Tibial nerve (tissue), 3 donors: ENCODE measurements around a stretch of chr22.

DNA sequence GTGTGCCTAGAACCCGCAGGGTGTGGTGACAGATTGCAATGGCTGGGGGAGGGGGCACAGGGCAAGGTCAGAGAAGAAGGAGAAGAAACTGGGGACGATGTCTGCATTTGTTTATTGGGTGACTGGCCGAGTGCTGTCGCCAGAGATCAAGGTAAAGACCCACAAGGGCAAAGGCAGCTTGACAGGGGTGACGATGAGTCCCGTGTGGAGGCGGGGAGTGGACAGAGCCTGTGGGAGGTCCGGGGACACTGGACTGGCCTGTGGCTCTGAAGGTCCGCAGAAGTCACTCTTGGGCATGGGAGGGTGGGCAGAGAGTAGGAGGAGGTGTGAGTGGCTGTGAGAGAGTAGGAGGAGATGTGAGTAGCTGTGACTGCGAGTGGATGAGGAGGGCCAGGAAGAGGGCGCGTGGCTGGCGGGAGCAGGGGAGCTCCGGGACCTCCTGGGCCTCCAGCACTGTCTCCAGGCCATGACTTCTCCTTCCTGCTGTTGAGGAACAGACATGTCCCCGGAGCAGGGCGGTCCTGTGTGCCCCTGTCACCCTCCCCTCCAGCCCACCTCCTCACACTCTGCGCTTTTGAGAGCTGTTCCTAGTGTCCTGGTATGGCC, 391.3 kb downstream of the TBC1D22A start:
- PRO-cap = no peak
- RAMPAGE, long total RNA, 3 experiments = no peak in any of the 3 experiments

GRCh38 chr22:47170487-47170939, 408.1 kb downstream of the TBC1D22A start:
- PRO-cap = no peak
- RAMPAGE, long total RNA, 3 experiments = no peak in any of the 3 experiments

DNA sequence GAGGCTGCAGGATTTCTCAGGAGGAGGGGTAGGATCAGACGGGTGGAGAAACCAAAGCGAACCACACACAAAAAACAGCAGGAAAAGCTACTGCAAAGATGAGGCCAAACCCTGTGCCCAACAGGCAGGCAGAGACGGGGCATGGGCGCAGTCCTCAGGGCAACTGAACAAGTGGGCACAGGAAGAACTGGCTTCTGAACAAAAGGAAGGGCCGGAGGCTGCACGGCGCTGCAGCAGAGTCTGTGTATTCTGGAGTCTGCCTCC, 701.0 kb upstream of the TAFA5 start:
- PRO-cap = no peak
- RAMPAGE, long total RNA, 3 experiments = no peak in any of the 3 experiments

DNA sequence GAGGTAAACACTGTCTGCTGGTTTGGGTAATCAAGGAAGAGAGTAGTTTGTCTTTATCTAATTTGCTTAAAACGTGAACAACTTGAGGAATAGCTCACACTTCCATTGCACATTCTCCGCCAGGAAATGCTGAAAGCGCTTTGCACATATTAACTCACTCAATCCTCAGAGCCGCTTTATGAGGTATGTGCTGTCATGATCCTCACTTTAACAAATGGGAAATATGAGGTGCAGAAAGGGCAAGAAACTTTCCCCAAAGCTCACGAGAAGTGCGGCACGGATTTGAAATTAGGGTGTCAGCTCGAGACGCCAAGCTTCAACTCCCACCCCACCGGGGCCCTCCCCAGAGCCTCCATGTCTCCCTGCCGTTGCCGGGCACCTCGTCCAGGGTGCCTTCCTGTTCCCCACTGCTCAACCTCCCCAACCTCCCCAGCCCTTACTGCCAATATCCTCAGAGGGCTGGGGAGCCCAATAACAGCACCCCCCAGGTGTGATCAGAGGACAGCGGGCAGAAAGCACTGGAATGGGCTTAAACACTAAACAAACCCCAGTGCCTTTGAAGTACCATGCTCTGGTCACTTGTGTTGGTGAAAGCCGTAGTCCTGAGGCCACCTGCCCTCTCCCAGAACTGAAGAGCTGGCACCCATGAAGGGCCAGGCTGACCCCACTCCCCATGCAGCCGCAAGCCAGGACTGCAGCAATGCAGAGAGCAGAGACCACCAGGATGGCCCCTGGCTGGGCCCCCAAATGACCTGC, 390.5 kb upstream of the TAFA5 start:
- PRO-cap = no peak
- RAMPAGE, long total RNA, 3 experiments = no peak in any of the 3 experiments

- PRO-cap = no peak
- RAMPAGE, long total RNA, 3 experiments = no peak in any of the 3 experiments
These were observed 11.2 kb upstream of the TAFA5 start for GRCh38 chr22:48478002-48478655.

GRCh38 chr22:48579177-48579816, 89.9 kb downstream of the TAFA5 start:
- PRO-cap = no peak
- RAMPAGE, long total RNA, 3 experiments = no peak in any of the 3 experiments

DNA sequence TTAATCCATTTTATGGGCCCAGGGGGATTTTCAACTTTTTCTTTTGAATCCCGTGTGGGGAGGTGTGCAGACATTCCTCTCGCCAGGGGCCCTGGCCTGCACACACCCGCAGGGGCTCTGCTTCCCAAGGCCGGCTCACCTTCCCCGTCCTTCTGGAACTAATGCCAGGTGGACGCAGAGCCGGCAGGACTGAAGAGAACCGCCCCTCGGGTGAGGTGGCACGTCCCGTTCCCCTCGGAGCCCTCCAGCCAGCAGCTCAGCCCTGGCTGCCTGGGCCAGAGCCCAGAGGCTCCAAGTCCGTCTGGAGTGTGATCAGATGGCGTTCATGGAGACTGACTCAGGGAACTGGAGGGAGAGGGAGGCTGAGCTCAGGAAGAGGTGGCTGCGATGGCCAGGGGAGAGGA, 229.7 kb downstream of the TAFA5 start:
- PRO-cap = no peak
- RAMPAGE, long total RNA, 3 experiments = no peak in any of the 3 experiments

- PRO-cap = no peak
- RAMPAGE, long total RNA, 3 experiments = no peak in any of the 3 experiments
These were observed 393.5 kb downstream of the TAFA5 start for GRCh38 chr22:48882822-48883216.

GRCh38 chr22:49062032-49062964, 572.9 kb downstream of the TAFA5 start:
- PRO-cap = no peak
- RAMPAGE, long total RNA, 3 experiments = no peak in any of the 3 experiments

- PRO-cap = no peak
- RAMPAGE, long total RNA, 3 experiments = no peak in any of the 3 experiments
These were observed 617.9 kb downstream of the BRD1 start for GRCh38 chr22:49209670-49210231.

DNA sequence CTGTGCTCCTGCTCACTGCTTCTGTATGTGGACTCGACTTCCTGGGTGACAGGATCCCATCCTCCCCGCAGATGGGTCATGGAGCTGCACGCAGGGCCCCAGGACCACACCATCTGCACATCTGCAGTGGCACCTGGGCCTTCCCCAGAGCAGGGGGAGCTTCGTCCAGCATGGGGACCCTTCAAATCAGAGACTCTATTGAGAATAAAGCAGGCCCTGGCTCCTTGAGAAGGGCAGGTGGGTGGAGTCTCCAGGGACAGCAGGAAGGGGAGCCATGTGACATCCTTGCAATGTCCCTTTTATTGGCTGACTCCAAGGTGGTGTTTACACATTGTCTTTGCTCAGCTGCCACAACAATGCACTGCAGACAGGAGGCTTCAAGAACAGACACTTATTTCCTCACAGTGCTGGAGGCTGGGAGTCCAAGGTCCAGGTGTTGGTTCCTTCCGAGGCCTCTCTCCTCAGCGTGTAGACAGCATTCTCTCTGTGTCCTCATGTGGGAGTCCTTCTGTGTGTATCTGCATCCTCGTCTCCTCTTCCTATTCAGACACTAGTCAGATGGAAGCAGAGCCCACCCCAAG, 591.8 kb downstream of the BRD1 start:
- PRO-cap = no peak
- RAMPAGE, long total RNA, 3 experiments = no peak in any of the 3 experiments

GRCh38 chr22:49450167-49450644, 377.5 kb downstream of the BRD1 start:
- PRO-cap = no peak
- RAMPAGE, long total RNA, 3 experiments = no peak in any of the 3 experiments

GRCh38 chr22:49562825-49563403, 264.8 kb downstream of the BRD1 start:
- PRO-cap = no peak
- RAMPAGE, long total RNA, 3 experiments = no peak in any of the 3 experiments

GRCh38 chr22:49620321-49621006, 207.2 kb downstream of the BRD1 start:
- PRO-cap = no peak
- RAMPAGE, long total RNA, 3 experiments = no peak in any of the 3 experiments

GRCh38 chr22:49824714-49825094, 3.0 kb downstream of the BRD1 start:
- PRO-cap = no peak
- RAMPAGE, long total RNA, 3 experiments = no peak in any of the 3 experiments

DNA sequence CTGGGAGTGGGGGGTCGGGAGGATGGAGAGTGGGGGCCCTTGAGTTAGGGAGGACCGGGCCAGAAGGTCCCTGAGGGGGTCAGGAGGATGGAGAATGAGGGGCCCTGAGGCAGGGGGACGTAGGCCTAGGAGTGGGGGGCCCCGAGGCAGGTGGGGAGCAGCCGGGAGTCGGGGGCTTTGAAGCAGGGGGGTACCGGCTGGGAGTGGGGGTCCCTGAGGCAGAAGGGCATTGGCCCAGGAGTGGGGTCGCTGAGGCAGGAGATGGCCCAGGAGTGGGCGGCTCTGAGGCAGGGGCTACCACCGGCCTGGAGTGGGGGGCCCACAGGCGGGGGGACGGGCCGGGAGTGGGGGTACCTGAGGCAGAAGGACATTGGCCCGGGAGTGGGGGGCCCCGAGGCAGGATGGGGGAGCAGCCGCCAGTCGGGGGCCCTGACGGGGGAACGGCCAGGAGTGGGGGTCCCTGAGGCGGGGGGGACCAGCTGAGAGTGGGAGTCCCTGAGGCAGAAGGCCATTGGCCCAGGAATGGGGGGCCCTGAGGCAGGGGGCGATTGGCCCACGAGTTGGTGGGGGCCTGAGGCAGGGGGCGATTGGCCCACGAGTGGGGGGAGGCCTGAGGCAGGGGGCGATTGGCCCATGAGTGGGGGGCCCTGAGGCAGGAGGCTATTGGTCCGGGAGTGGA, 490 bp upstream of the BRD1 start:
- PRO-cap = no peak
- RAMPAGE, long total RNA, 3 experiments = no peak in any of the 3 experiments

GRCh38 chr22:49884417-49884951, 30.8 kb downstream of the ZBED4 start:
- PRO-cap = no peak
- RAMPAGE, long total RNA, 3 experiments = no peak in any of the 3 experiments

DNA sequence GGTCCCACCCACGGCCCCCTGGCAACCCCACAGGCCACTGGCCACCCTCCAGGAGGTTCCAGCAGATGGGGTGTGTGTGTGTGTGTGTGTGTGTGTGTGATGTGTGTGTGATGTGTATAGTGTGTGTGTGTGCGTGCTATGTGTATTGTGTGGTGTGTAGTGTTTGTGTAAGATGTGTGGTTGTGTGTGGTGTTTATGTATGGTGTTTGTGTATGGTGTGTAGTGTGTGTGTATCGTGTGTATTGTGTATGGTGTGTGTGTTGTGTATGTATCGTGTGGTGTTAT, 12.1 kb downstream of the PIM3 start:
- PRO-cap = no peak
- RAMPAGE, long total RNA, 3 experiments = no peak in any of the 3 experiments

- PRO-cap = no peak
- RAMPAGE, long total RNA, 3 experiments = no peak in any of the 3 experiments
These were observed 16.4 kb downstream of the IL17REL start for GRCh38 chr22:49996111-49996617.

DNA sequence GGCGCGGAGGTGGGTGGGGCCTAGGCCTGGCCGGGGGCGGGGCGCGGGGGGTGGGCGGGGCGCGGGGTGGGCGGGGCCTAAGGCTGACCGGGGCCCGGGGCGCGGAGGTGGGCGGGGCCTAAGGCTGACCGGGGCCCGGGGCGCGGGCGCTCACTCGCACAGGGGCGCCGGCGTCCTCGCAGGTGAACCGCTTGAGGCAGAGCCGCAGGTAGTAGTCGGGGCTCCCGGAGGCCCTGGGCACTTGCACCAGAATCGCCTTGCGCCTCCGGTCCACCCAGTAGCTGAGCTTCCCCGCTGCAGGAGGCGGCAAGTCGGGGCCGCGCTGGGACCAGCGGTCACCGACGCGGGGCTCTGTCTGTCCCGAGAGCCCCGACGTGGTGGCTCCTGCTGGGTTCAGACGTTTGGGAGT, 12.9 kb downstream of the IL17REL start:
- PRO-cap = no peak
- RAMPAGE, long total RNA, 3 experiments = no peak in any of the 3 experiments